Mesenchymal stem cell of Wharton's jelly (primary cell): ENCODE measurements around the genes LRRC4B and KLK1.

GRCh38 chr19:50433104-50433255 is 288 bp downstream of the MYBPC2 start:
- CAGE, long polyA plus RNA: no peak

DNA sequence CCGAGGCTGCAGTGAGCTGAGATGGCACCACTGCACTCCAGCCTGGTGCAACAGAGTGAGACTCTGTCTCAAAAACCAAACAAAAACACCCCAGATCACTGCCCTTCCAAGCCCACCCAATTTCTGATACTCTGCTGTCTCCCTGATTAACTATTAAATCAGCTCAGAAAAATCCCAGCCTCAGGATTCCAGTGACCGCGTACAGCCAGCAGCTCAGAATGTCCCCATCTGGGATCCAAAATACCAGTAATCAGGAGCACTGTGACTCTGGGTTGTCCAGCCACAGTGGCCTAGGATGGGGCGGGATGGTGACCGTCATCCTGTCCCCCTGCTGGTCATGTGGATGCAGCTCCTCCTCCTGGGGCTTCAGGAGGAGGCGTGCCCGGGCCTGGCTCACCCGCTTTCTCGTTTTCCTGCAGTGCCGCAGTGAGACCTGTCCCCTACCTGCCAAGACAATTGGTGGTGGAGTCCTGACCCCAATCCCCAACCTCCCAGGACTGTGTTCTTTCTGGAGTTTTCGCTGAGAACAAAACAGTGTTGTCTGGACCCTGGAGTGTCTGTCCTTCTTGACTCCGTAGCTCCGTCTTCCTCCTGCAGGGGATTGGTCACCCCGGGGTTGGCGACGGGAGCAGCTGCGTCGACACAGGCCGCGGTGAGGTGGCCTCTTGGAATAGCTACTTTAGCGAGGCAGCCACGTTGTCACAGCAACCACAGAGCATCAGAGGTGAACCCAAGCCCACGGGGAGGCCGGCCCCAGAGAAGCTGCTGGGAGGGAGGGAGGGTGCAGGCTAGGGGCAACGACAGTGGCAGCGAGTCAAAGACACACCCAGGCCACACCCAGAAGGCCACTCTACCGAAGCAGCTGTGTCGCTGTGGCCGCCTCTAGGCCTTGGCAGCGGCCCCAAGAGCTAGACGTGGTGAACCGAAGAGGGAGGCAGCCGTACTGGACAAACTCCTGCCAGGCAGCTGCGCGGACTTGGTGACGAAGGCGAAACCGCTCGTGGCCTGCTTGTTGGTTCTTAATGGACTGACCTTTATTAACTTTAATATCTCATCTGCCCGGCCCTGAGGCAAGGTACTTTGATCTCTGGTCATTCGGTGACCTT is 10.2 kb upstream of the EMC10 start:
- CAGE, long polyA plus RNA: no peak

GRCh38 chr19:50490824-50491952 is 14.5 kb upstream of the GARIN5A start:
- CAGE, long polyA plus RNA: no peak

DNA sequence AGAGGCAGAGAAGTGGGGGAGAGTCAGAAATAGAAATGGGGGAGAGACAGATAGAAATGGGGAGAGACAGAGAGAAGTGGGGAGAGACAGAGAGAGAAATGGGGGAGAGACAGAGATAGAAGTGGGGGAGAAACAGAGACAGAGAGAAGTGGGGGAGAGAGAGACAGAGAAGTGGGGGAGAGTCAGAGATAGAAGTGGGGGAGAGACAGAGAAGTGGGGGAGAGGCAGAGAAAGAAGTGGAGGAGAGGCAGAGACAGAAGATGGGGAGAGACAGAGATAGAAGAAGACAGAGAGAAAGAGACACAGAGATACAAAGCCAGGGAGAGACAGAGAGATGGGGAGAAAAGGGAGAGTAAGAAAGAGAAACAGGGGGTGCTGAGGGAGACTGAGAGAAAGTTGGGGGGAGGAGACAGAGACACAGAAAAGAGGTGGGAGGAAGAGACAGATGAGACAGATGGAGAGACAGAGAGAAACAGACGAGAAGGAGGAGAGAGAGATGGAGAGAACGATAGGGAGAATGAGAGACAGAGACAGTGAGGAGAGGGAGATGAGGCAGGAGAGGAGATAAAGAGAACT is 13.0 kb downstream of the JOSD2 start:
- CAGE, long polyA plus RNA: no peak

DNA sequence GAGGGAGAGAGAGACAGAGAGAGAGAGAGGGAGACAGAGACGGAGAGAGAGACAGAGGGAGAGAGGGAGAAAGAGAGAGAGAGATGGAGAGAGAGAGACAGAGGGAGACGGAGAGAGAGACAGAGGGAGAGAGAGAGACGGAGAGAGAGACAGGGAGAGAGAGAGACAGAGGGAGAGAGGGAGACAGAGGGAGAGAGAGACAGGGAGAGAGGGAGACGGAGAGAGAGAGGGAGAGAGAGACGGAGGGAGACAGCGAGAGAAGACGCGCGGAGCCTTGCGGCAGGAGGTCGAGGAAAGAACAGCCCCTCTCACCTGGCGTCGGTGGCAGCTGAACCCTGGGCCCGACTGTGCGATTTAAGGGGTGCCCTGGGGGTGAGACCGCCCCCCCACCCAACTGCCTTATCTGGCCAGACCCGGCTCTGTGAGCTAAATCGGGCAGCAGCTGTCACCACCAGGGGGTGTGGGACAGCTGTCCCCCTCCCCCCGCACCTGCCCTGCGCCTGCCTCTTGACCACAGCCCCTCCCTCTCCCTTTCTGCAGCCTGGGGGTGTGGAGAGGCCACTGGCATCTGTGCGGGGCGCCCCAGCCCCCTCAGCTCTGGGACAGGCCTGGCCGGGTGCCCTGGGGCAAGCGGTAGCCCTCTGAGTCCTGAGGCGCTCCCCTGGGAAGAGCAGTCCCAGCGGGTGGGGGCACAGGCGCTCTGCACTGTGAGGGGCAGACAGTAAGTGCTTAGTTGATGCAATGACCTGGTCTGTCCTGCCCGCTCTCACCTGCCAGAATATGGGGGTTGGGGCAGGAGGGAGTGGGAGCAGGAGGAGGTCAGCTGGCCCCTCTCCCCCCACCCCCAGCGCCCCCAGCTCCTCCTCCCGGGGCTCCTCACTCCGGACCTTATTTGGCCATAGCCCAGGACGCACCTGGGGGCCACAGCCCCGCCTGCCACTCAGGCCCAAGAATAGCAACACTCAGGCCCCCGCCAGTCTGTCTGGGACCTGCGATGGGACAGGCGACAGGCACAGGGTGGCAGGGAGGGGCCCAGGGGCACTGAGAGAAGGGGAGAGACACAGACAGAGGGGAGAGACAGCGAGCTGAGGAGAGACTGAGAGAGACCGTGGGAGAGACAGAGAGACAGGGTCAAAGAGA is 10.7 kb downstream of the JOSD2 start:
- CAGE, long polyA plus RNA: no peak

GRCh38 chr19:50556490-50557062 is 11.7 kb downstream of the LRRC4B start:
- CAGE, long polyA plus RNA: no peak

DNA sequence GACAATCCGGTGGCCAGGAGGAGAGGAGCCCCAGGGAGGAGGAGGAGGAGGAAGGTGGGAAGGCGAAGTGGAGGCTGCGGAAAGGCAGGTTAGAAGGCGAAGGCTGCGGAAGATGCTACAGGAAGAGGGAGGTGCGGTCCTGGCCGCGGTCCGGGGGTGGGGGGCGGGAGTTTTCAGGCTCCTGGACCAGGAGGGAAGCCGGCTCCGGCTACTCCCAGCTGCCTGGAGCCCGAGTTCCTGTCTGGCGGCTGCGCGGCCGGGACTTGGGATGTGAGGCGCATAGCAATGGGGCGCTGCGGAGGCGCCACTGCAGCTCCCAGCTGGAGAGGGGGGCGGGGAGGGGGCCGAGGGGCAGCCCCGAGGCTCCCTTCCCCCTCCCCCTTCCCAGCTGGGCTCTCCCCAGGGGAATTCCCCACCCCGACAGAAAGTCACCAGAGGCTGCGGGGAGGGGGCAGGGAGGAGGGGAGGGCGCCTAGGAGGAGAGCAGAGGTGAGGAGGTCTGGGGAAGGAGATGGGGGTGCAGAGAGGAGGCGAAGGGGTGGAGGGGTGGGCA is 2.1 kb downstream of the LRRC4B start:
- CAGE, long polyA plus RNA: no peak

DNA sequence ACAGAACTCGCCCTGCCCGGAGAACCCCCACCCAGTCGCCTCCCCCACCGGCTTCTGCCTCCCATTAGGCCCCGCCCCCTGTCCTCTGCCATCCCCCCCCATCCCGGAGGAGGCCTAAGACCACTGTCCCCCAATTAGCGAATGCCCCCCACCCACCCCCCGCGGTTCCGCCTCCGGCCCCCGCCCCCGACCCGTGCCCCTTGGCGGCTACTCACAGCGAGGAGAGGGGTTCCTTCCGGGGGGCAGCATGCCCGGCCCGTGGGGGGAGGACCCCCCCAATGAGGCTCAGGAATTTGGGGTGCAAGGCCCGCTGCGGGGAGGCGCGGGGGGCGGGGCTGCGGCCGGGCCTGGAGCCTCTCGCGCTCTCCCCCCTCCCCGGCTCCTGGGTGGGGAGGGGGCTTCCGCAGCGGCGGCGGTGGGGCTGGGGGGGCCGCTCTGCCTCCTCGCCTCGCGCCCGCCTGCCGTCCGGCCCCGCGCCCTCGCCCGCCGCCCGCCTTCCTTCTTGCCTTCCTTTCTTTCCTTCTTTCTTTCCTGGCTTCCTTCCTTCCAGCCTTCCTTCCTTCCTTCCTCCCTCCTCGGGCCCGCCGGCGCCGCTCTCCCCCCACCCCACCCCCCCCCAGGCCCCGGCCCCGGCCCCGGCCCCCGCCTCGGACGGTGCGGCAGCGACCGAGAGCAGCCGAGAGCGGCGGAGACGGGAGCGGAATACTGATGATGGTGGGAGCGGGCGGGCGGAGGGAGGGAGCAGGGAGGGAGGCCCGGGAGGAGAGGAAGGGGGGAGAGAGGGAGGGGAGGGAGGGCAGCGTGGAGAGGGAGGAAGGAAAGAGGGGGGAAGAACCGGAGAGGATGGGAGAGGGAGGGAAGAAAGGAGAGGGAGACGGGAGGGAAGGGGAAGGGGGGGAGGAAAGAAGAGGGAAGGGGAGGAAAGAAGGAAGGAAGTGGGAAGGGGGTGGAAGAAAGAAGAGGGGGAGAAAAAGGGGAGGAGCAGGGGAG is at the start of gene LRRC4B:
TSS of gene LRRC4B (minus strand) at position 707 of the 990 bp plus-strand sequence.
- CAGE, long polyA plus RNA: no peak

- CAGE, long polyA plus RNA: no peak
Observed at GRCh38 chr19:50657682-50658837, 8.8 kb downstream of the C19orf81 start.

GRCh38 chr19:50800711-50801631 is 10.8 kb downstream of the ACP4 start:
- CAGE, long polyA plus RNA: no peak

GRCh38 chr19:50823323-50824087 is at the start of gene KLK1:
Gene KLK1 (minus strand): TSS chr19:50823787.
- CAGE, long polyA plus RNA: no peak

- CAGE, long polyA plus RNA: no peak
Observed at GRCh38 chr19:51000896-51001295, 508 bp downstream of the KLK8 start.

GRCh38 chr19:51167070-51167524 is 25.0 kb downstream of the SIGLEC7 start:
- CAGE, long polyA plus RNA: no peak

DNA sequence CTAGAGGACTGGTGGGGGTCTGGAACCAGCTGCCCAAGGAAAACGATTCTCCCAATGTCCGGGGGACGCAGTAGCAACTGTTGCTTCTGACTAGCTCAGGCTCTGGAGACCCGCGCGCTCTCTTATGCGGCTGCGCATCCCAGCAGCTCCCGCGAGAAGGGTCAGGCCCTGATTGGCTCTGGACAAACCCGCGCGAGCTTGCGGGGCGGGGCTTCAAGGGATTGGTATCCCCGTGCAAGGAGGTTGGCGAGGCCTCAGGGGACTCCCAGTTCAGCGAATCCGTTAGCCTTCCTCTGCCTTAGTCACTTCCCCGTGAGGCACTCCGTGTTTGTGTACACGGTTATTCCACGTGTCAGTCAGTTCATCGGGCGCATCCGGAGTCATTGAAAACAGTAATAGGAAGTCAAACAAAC is 20.2 kb downstream of the SIGLECL1 start:
- CAGE, long polyA plus RNA: no peak

DNA sequence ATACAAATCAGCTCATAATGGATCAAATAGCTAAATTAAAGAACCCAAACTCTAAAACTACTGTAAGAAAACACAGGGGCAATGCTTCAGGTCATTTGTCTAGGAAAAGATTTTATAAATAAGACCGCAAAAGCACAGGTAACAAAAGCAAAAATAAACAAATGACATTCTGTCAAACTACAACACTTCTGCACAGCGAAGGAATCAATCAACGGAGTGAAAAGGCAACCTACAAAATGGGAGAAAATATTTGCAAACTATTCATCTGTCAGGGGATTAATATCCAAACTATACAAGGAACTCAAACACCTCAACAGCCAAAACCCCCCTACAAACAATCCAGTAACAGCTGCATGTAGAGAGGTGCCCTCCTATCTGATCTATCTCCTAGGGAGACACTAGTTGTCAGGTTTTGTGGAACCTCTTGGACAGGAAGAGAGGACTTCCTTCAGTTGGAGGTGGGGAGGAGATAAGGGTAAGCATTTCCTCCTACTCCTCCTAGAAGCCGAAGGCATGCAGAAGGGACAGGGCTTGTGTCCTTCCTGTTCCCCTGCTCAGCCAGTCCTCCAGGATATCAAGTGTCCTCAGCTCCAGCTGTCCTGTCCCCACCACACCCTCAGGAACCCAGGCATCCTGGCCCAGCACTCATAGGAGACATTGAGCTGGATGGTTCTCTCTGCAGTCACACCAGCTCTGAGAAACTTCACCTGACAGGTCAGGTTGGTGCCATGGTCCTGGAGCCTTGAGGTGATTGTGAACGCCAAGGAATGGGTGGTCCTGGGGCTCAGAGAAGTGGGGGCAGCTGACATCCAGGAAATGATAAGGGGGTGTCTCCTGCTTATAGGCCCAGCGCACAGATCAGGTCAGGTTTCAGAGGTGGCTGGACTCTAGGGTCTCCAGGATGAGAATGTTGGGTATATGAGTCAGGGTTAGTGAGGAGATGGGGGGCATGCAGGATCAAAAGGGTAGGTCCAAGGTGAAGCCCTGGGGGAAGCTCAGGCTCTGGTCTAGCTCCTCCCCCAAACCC is 9.8 kb upstream of the SIGLEC8 start:
- CAGE, long polyA plus RNA: no peak

GRCh38 chr19:51551578-51552151 is 19.4 kb upstream of the ZNF175 start:
- CAGE, long polyA plus RNA: no peak

DNA sequence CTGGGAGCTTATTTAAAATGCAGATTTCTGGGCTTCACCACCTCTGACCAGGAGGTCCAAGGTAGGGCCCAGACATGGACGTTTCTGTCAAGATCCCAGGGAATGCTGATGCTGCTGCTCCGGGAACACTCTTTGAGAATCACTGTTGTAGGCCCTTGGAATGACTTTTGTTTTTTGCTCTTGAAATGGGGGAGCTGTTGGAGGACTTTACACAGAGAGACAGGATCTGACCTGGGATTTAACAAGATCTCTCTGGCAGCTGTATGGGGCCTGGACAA is 3.8 kb downstream of the SPACA6 start:
- CAGE, long polyA plus RNA: no peak

DNA sequence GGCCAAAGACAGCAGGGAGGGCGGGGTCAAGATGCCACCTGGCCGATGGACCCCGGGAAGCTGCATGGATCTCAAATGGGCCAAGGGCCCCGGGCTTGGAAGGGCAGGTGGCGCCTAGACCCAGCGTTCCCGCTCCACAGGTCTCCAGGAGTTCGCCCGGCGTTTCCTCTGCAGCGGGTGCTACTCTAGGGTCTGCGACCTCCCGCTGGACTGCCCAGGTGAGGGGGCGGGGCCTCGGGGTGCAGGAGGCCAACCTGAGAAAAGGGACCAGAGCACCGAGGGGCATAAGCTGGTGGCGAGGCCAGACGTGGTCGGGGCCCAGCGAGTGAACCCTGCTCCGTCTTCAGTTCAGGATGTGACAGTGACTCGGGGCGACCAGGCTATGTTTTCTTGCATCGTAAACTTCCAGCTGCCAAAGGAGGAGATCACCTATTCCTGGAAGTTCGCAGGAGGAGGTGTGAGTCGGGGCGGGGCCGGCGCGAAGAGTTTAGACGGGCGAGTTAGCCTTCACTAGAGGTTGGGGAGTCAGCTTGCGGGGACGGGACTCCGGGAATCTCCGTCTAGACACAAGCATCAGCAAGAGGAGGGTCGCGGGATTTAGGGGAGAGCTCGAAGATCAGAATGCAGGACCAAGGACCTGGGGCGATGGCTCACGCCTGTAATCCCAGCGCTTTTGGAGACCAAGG is 9.9 kb downstream of the SPACA6 start:
- CAGE, long polyA plus RNA: no peak

DNA sequence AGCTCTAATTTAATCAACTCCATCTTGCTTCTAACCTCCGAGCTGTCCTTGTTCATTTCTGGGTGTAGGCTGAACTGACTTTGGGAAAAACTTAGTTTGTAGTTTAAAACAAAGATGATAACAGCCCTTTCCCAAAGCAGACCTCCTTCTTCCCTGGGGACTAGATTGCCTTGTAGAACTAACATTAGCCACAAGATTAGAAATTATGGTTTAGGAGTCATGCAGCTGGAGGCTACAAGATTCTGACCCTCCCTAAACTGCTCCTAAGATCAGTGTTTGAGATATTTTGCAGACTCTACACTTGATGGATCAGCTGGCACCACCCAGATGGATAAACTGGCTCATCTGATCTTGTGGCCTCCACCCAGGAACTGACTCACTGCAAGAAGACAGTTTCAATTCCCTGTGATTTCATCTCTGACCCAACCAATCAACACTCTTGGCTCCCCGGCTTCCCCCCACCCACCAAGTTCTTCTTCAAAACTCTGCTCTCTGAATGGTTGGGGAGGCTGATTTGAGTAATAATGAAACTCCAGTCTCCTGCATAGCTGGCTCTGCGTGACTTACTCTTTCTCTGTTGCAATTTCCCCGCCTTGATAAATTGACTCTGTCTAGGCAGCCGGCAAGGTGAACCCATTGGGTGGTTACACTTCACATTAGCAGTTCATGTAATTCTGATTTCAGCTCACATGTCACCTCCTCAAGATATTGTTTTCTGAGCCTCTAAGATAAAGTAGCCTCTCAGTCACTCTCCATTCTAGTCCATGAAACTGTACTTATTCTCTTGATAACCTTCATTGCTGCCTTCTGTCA is 10.0 kb upstream of the FPR3 start:
- CAGE, long polyA plus RNA: no peak

DNA sequence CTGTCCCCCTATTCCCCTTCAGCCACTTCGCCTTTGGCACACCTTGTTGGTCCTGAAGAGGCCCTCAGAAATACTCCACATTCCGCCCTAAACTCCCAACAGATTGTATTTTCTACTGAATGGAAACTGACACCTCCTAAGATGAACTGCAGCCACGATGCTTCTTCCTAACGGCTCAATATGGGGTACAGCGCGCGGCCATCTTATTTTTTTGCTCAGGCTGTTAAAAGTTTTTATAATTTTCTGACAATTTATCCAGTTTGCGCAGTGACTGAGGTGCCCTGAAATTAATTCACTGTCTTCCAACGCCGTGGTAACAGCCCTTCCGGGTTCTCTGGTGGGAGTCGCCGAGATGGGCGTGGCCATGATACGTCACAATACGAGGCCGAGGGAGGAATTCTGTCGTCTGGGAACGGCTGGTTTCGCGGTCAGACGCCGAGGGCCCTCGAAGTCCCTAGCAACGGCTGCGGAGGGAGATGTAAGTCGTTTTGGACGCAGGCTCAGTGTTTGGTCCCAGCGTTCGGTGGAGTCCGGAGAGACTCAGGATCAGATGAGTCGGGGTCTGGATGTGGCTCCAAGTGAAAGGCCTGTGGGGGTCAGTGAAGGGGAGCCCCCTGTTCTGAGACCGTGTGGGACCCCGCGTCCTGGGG is 21.6 kb downstream of the ZNF613 start:
- CAGE, long polyA plus RNA: no peak